ENCODE measurements around the genes TOMM20, TBCE and LYST.

GRCh38 chr1:235079380-235080492 is 48.9 kb downstream of the TOMM20 start:
- RRBS = 0% methylated on average over 2 of the region's 10 CpGs

DNA sequence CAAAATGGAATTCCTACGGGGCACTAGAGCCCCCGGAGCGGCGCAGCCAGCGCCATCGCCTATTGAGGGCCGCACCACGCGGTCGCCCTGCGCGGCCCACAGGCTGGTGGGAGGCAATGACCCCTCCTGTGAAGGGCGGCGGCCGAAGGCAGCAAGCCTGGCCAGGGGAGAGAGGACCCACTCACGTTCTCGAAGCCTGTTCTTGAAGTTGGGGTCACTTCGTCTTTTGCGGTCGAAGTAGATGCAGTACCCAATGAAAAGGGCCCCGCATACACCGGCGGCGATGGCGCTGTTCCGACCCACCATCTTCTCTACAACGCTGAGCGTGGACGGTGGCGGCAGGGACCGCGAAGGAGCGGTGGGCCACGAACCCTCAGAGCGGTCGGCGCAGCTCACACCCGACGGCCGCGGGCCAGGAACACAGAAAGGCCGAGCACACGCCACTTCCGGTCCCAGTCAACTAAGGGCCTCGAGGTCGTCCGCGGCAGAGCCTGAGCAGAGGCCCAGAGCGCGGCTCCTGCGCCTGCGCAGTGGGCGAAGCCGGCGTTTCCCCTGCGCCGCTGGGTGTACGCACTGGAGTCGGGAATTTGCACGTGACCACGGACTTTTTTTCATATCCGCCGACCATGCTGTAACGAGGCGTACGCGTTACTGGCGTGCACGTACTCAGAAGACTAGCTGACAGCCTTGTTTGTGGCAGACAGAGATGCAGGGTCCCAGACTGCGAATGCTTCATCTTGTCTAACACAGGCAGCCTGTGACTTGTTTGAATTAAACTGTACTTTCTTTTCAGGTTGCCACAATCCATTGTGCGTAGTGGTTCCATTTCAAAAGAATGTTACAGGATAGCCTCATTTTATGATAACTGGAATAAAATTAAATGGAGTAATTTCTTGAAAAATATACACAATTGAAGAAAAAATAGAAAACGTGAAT is at the start of gene TOMM20:
Gene TOMM20, minus strand, starts transcription at position 428 of the 936 bp plus-strand sequence.
- RRBS = under 1% methylated on average over 10 of the region's 72 CpGs

DNA sequence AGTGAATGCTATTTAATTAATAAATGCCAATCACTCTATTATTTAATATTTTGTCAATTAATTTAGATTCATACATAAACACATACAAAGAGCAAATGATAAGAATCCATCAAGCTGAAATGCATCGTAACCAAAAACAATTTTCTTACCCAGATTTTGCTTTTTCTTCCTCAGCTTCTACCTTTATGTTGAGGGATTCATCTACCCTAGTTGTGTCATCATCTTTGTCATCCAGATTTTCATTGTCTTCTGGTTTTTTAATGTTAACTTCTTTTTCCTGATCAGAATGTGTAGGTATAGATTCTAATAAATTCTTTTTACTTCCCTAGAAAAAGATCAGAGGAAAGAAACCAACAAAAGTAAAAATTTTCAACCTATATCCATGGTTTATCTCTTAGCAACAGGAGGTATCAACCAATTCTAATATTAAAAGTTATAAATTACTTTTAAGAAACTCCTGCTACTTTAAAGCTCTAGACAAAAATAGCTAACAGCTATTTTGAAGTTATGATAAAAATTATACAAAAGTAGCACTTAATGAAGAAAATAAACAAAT is 58.7 kb upstream of the RBM34 start:
- RRBS = no CpG with 5 or more reads among the region's 1 CpG

DNA sequence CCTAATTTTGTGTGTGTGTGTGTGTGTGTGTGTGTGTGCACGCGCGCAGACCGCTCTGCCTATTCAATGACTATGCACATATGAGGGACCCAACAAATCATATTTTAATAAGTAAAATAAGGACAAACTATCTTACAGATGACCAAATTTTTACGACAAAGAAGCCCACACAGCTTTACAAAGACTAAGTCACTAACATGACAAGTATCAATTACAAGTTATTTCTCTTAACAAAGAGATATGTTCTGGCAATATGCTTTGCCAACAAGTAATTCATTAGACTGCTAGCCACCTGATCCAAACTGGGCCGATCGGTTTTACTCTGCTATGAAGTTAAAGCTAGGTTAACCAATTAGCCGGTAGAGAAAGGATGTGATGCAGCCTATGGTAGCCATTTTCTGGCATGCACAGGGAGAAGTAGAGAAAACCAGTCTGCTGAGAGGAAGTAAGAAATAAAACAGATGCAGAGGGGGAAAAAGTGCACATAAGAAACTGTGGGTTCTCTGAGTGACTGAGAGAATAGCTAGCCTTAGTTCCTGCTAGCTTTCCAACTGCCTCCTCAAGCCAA is 52.9 kb downstream of the ARID4B start:
- RRBS = no CpG with 5 or more reads among the region's 8 CpGs

GRCh38 chr1:235301903-235302148 is 26.2 kb downstream of the ARID4B start:
- RRBS = no CpG with 5 or more reads among the region's 7 CpGs

DNA sequence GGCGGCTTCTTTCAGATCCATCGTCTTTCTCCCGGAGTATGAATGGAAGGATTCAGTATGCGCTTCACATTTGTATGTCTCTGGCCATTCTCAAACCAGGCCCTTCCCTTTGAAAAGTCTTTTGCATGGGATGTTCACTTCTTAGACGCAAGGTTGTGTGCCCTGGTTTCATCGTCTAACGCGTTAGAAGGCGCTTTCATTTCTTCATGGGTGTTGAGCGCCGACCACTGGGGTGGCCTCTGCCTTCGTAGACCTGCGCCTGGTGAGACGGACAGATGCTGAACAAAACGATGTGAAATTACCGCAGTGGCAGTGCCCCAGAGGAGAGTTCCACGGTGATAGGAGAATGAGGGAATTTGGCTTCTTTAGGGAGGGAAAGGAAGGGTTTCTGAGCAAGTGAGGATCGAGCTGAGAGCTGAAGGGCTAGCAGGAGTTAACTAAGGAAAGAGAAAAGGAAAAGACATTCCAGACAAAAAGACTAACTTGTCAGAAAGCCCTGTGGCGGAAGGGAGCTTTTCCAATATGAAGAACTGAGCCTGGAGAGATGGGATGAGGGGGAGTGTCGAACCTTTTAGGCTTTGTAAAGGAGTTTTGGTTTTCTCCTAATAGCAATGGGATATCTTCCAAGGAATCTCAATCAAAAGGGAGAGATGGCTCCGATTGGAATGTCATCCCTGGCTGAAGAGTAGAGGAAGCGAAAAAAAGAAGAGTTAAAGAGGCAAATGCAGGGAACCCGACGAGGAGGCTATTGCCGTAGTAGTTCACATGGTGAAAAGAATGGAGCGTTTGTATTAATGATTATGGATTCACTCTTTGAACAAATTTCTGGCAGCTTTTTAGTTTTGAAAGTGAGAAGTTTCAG is 973 bp downstream of the GGPS1 start:
- RRBS = no CpG with 5 or more reads among the region's 26 CpGs

DNA sequence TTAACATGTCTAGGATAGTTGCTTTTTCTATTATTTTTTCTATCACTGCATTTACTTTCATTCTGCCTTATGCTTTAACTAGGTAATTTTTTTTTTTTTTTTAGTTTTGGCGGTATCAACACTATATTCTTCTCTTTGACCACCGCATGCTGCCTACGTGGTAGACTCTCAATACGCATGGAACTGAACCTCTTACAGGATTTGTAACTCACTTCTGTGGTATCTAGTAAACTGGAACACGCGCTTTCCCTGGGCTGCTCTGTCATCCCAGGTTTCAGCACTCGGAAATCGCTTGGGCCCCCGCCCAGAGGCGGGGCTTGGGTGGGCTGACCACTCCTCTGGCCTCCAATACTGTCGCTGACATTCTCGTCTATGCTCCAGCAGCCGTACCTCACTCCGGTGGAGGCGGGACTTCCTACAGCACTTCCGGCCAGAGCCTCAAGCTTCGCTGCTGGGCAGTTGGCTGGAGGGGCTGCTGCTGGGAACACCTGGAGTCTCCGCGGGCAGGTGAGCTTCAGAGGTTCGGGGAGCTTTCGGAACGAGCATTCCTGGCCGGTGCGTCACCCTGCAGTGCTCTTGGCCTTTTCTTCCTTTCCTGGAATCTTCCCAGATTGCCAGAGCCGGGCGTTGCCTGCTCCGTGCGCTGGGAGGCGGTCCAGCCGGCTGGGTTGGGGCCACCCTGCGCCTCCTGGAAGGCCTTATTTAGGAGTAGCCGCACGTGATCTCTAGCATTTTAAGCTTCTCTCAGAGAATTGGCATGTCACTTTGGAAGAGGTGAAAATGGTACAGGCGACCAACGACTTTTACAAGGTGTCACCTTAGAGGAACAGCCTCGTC is at the start of gene TBCE:
Gene TBCE, plus strand, starts transcription at position 430 of the 837 bp plus-strand sequence.
- RRBS = 6% methylated on average over 8 of the region's 36 CpGs

- RRBS = 3% methylated on average over 34 of the region's 77 CpGs
These were observed 719 bp upstream of the GNG4 start for GRCh38 chr1:235650129-235650876.

DNA sequence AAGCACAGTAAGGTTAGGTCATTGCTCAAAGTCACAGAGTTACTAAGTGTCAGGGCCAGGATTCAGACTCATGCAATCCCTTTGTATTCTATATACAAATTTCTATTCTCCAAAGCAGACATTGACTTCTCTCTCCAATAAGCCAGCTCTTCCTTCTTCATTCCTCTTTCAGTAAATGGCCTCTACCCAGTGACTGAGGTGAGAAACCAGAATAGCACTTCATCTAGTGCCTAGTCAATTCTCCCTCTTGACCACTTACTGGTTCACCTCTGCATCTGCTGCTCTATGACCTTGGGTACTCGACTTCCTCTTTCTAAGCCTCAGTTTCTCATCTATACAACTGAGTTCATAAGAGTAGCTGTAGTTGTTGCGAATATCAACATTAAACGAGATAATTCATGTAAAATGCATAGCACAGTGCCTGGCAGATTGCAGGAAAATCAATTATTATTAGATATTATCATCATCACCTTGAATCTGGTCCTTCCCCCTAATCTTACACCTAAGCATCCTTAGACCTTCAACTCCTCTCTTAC is 12.4 kb downstream of the LYST start:
- RRBS = no CpG with 5 or more reads among the region's 3 CpGs

- RRBS = 1% methylated on average over 35 of the region's 95 CpGs
These were observed at the start of gene LYST for GRCh38 chr1:235866159-235867081. Gene LYST, minus strand, starts transcription at chr1:235866906.

GRCh38 chr1:235882731-235883094 is 16.0 kb upstream of the LYST start:
- RRBS = no CpG with 5 or more reads among the region's 4 CpGs

- RRBS = no CpG with 5 or more reads among the region's 8 CpGs
These were observed 29.3 kb downstream of the NID1 start for GRCh38 chr1:236035581-236035953.

- RRBS = no CpG with 5 or more reads among the region's 4 CpGs
These were observed 25.9 kb upstream of the NID1 start for GRCh38 chr1:236090828-236091174.

GRCh38 chr1:236143418-236144035 is 1.2 kb downstream of the GPR137B start:
- RRBS = no CpG with 5 or more reads among the region's 17 CpGs

- RRBS = no CpG with 5 or more reads among the region's 2 CpGs
These were observed 64.3 kb downstream of the GPR137B start for GRCh38 chr1:236206746-236207021.

DNA sequence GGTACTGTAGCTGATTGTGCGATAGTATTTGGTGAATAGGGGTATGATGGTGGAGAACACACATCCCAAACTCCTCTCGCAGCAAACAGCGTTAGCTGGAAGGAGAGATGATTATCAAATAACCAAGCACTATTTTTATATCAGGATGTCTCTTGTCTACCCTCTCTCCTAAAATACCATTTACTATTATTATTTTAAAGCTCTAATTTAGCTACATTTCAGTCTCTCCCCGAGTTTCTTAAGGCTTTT is 1.4 kb downstream of the ACTN2 start:
- RRBS = no CpG with 5 or more reads among the region's 4 CpGs

- RRBS = no CpG with 5 or more reads among the region's 5 CpGs
These were observed 2.3 kb downstream of the ACTN2 start for GRCh38 chr1:236688470-236689100.

- RRBS = no CpG with 5 or more reads among the region's 5 CpGs
These were observed 31.4 kb downstream of the ACTN2 start for GRCh38 chr1:236717804-236718069.

- RRBS = no CpG with 5 or more reads among the region's 21 CpGs
These were observed 50.7 kb upstream of the MTR start for GRCh38 chr1:236744402-236744844.

GRCh38 chr1:236794892-236795201 is 245 bp upstream of the MTR start:
- RRBS = 2% methylated on average over 6 of the region's 14 CpGs

All from GM12891 (cell line).